Parietal lobe (tissue), 2 donors: ENCODE results near the genes OTUD1 and KIAA1217.

GRCh38 chr10:22620375-22620937, 93.9 kb downstream of the PIP4K2A start:
- RAMPAGE, long total RNA, result no peak

- RAMPAGE, long total RNA, result no peak
Measured at GRCh38 chr10:22630365-22631222, 83.8 kb downstream of the PIP4K2A start.

DNA sequence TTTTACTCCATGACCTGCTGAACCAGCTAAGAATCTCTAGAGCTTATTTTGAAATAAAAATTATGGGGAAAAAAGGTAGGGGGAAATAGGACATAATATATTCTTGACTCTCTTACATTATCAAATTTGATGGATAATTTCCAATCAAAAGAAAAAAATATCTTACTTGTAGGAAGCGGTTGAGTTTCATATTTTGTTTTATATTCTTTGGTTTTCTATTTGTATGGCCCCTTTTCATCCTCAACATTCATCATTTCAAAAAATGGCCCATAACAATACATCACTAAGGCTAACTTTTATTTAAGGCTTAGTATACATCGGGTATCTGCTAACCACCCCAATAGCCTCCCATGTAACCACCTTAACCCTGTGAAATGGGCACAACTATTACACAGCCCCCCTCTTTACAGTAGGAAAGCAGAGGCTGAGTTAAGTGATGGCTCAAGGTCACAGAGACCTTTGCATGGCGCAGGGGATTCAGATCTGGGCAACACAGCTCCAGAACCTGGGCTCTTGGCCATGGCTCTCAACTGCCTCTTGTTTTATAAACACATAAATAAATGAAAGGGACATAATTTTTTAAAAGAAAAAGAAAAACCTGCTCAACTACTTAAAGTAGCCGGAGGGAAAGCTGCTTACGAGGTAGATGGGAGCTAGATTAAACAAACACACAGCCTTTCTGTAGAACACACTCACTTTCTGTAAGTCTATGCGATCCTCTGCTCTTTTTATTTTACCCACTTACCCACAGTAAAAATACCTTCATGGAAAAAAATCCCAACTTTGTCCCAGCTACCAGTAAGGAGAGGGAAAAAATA, 81.5 kb downstream of the PIP4K2A start:
- RAMPAGE, long total RNA, result no peak

DNA sequence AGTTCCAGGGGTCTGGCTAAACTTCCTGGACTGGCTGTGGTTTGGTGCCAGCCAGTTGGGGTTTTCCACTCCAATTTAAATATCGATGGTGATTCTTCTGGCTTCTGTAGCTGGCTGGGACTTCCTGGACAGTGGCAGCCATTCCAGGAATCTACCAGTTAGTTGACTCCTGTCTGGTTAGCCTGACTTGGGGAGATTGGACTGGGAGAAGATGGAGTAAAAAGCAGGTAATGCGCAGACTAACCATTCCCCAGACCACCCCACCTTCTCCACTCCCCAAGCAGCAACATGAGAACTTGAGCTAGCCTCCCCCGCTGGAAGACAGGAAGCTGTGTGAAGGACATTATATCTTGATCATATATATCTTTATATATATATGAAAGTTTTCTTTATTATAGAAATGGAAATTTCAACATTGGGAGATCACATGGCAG, 6.3 kb upstream of the PIP4K2A start:
- RAMPAGE, long total RNA, result no peak

- RAMPAGE, long total RNA, result no peak
Measured at GRCh38 chr10:22741937-22742438, 27.6 kb upstream of the PIP4K2A start.

DNA sequence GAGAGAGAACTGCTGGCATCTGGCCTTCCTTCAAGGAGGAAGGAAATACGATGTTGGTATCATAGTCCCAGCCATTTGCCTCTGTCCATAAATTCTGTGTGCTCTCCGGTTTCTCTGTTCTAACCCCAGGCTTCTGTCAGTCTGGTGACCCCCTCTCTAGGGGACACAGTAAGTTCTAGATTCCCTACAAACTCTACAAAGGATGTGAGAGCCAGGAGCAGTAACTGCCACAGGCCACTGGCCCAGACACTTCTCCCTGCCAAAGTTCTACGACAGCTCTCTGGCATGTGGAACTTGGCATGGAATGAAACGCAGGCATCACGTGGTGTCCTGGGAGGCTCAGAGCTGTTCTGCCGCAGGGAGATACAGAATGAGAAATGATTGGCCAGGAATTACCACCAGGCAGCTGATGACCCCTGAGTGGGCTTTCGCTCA, 29.9 kb upstream of the MSRB2 start:
- RAMPAGE, long total RNA, result no peak

DNA sequence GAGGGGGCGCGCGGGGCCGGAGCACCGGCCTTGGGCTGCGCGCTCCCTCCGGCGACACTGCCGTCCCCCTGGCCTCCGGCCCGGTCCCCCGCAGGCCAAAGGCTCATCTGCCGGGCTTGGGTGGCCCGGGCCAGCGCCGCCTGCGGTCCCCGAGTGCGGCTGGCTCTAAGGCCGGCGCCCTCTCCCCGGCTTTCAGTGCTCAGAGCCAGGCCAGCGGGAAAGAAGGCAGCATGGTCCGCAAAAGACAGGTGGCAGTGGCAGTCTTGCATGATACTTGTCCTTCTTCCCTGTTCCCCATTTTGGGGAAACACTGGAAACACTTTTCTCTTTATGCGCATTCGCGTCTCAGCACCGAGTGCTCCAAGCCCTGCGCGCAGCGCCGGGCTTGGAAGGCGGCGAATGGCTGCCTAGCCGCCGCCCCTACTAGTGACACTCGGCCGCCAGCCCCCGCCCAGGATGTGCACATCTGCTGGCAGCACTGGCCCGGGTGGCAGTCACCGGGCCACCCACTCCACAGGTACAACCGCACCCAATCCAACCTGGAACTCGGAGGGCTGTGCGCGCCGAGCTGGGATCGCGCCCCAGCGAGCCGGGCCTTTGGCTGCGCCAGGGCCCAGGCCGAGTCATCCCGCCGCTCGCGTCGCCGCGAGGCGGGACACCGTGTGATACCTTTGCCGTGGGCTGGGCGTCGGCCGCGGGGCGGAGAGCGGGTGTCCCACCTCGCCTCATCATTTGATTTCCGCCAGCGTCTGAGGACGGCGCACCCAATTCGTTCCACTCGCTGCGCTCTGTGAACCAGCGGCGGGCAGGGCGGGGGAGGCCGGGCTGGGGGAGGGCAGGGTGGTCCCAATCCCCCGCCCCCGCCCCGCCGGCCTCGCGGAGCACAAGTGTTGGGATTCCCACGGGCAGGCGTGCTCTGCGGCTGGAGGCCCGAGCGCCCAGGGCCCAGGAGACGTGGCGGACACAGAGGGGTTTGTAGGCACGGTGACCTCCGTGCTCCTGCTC, 18.1 kb upstream of the PTF1A start:
- RAMPAGE, long total RNA, result no peak

DNA sequence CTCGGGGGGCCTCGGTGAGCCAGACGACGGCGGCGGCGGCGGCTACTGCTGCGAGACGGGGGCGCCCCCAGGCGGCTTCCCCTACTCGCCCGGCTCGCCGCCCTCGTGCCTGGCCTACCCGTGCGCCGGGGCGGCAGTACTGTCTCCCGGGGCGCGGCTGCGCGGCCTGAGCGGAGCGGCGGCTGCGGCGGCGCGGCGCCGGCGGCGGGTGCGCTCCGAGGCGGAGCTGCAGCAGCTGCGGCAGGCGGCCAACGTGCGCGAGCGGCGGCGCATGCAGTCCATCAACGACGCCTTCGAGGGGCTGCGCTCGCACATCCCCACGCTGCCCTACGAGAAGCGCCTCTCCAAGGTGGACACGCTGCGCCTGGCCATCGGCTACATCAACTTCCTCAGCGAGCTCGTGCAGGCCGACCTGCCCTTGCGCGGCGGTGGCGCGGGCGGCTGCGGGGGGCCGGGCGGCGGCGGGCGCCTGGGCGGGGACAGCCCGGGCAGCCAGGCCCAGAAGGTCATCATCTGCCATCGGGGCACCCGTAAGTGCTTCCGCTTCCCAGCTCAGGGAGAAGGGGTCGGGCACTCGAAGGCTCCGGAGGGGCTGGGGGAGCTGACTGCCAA, 779 bp downstream of the PTF1A start:
- RAMPAGE, long total RNA, result no peak

- RAMPAGE, long total RNA, result no peak
Measured at GRCh38 chr10:23369942-23370628, 25.5 kb upstream of the C10orf67 start.

GRCh38 chr10:23438575-23439603, at the start of gene OTUD1:
Gene OTUD1, plus strand, starts transcription at chr10:23439075.
- RAMPAGE, long total RNA, result no peak

- RAMPAGE, long total RNA, result no peak
Measured at GRCh38 chr10:23449863-23450257, 11.0 kb downstream of the OTUD1 start.

GRCh38 chr10:24034656-24035149, 174.2 kb upstream of the KIAA1217 start:
- RAMPAGE, long total RNA, result no peak

DNA sequence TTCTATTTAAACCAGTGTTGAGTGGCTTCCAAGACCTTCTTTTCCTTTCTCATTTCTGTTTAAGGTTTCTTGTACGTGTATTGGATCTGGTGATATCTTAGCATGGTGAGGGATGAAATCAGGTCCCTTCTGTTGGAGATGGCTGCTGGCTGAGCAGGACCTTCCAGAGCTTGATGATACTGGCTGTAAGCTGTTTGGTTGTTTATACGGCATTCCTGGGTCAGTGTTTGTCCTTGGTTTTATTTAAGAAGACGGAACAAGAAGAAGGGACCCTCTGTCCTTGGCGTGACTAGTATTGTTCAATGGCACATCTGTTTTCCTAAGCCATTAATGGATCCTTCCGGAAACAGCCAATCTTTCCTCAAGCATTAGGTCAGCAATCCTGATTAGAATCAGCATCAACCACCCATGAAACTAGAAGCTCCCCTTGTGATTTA, 128.8 kb upstream of the KIAA1217 start:
- RAMPAGE, long total RNA, result no peak

DNA sequence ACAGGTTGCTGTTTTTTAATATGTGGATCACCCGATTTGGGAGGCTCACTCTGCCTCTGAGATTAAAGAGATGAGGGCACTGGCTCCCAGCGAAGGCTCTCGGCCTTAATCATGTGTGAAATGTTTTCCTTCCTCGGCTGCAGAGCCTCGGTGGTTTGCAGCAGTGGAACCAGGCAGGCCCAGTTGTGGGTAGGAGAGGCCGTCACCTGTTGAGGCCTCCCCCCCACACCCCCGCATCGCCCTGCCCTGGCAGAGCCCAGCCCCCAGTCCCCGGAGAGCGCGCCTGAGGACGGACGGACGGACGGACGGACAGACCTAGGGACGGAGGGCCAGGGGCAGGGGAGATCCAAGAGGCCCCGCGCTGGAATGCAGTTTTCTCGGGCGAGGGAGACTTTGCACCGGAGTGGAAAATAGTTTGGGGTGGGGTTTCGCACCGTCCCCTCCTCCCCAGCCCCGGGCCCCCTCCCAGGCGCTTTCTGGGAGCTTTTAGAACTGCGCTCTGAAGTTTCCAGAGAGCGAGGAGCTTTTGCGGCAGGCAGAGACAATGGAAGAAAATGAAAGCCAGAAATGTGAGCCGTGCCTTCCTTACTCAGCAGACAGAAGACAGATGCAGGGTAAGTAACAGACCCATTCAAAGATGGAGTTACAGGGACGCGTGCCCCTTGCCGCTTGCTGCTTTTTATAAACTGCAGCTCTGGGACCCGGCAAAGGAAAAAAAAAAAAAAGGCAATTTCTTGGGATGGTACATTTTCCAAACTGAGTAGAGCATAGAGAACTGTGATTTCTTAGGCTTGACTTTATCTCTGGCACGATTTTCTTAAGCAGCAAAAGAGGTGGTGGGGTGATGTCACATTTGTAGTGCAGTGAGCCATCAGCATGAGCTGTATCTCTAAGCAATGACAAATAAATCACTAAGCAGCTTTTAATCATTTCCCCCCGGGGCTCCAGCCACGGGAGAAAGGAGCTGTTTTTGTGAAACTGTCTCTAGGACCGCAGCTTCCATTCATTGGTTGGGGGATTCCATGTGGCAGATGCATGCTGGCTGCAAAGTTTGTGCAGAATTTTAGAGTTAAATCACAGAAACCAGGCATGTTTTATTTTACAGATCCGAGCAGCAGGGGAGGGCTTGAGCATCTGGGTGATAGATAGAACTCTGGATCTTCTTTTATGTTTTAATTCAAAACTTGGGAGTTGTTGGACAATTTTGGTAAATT, at the start of gene KIAA1217:
TSS of gene KIAA1217 (plus strand) at position 489 of the 1,214 bp plus-strand sequence.
- RAMPAGE, long total RNA, result no peak

GRCh38 chr10:24214744-24215091, 5.8 kb downstream of the KIAA1217 start:
- RAMPAGE, long total RNA, result no peak

DNA sequence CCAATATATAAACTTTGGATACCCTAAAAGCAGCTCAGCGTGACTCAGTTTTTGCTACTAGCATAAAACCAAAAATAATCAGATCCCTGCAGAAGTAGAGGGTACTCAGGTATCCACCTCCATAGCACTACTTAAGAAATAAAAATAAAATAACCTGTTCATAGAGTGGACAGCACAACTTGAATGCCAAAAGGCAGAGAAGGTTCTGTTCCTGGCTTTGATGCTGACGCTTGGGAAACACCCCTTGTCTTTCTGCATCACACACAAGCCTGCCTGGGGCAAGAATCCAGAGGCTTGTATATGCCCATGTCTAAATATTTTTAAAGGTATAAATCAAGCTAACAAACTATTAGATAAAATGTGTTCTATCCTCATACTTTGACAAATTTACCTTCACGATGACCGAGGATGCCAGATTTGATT, 207.3 kb downstream of the KIAA1217 start:
- RAMPAGE, long total RNA, result no peak

DNA sequence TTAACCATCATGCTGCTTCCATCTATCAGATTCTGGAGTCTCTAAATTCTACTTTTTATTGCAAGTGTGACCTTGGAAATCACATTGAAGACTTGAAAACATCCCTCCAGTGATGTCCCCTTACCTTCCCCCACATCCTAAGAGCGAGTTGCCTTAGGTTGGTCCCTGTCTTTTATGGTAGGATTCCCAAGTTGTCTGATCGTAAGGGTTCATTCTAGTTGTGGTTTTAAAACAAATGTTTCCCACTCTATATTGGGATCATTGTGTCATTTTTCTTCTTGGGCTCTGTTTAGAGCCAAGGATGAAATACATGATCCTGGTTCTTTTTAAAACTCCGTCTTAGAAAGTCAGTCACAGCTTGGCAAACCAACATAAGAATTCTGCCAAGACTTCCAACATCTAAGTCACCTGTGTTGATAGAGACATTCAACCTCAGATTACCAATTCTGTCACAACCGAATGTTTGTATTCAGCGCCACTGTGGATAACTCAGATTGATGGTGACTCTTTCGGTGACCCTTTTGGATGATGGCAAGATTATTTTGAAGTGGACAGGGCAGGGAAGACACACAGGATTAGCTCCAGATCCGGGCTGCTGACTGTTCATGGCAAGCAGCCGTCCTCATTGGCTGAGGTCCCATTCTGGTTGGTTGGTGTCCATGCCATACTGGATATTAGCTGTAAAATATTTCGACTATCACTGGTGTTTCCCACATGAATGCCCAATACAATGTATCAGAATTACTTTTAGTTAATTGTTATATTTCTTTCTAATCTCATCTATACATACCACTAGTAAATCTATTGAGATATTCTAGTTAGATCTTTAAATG, 255.4 kb downstream of the ARHGAP21 start:
- RAMPAGE, long total RNA, result no peak

DNA sequence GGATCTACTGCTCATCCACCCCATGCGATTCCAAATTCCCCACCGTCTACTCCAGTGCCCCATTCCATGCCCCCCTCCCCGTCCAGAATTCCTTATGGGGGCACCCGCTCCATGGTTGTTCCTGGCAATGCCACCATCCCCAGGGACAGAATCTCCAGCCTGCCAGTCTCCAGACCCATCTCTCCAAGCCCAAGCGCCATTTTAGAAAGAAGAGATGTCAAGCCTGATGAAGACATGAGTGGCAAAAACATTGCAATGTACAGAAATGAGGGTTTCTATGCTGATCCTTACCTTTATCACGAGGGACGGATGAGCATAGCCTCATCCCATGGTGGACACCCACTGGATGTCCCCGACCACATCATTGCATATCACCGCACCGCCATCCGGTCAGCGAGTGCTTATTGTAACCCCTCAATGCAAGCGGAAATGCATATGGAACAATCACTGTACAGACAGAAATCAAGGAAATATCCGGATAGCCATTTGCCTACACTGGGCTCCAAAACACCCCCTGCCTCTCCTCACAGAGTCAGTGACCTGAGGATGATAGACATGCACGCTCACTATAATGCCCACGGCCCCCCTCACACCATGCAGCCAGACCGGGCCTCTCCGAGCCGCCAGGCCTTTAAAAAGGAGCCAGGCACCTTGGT, 250.3 kb downstream of the ARHGAP21 start:
- RAMPAGE, long total RNA, result no peak

- RAMPAGE, long total RNA, result no peak
Measured at GRCh38 chr10:24512845-24513482, 210.7 kb downstream of the ARHGAP21 start.

GRCh38 chr10:24618221-24619004, 105.3 kb downstream of the ARHGAP21 start:
- RAMPAGE, long total RNA, result no peak